ENCODE measurements around a stretch of chr2.

GRCh38 chr2:45332556-45333189, 278.4 kb downstream of the SRBD1 start:
- PRO-cap: no peak

- PRO-cap: no peak
Measured at GRCh38 chr2:45693148-45693845, 41.8 kb downstream of the PRKCE start.

GRCh38 chr2:45728269-45729207, 77.1 kb downstream of the PRKCE start:
- PRO-cap: no peak

GRCh38 chr2:45823546-45824184, 172.2 kb downstream of the PRKCE start:
- PRO-cap: no peak

DNA sequence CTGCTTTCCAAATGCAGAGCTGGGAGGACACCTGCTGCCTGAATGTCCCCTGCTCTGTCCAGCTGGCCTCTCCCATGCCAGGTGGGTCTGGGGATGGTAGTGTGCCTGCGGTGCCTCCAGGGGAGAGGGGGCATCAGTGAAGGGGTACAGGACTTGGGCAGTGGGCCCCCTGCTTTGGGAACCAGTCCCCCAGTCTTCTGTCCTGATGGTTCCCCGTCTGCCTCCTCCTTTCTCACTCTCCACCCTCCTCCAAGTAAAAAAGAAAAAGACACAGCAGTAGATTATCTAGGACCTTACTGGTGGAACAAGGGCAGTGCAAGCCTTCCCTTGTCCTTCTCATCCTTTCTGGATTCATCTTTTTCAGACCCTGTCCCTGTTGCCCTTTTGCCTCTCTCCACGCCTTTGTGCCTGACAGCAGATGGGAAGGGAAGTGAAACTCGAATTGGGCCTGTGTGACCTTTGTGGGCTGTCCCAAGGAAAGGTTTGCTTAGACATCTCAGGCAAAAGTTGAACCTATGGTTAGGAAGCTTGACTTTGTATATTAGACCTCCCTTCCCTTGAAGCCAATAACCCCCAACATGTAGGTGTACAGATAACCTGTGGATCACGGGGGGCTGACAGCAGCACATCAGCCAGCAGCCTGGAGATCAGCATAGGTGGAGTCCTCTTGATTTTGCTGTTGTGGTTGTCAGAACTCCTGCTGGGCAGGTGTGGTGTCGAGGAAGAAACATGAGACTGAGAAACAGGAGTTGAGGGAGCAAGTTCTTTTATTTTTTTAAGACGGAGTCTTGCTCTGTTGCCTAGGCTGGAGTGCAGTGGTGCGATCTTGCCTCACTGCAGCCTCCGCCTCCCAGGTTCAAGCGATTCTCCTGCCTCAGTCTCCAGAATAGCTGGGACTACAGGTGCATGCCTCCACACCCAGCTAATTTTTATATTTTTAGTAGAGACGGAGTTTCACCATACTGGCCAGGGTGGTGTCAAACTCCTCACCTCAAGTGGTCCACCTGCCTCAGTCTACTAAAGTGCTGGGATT, 185.3 kb downstream of the PRKCE start:
- PRO-cap: no peak

DNA sequence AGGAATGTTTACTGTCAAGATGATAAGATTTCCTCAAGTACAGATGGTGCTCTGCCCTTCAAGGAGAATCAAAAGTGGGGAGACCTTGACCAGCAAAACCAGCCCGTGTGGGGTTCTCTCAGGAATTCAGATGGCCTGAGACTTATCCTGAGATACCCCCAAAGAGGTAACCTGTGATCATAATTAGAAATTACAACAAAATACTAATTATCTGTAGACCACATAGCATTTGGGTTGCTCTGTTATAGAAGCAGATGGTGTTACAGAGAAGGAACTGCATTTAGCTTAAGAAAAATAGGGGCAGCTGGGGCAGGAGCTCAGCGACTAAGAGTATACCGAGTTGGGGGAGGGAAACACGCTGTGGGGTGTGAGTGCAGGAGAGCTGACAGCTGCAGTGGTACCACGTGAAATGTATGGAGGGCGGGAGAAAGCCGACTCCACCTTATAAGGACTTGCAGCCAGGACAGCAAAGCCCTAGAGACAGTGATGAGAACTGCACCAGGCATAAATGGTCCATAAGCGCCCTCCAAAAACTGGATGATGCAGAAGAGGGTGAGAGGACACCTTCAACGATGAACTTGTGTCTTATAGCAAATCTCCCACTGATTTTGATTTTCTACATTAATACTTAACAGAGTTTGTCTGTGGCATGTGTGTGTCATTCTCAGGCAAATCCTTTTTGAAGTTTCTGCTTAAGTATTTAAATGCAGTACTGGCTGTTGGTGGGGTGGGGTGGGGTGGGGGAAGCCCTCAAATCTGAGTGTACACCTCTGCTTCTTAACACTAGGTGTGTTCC, 237.6 kb downstream of the PRKCE start:
- PRO-cap: no peak

DNA sequence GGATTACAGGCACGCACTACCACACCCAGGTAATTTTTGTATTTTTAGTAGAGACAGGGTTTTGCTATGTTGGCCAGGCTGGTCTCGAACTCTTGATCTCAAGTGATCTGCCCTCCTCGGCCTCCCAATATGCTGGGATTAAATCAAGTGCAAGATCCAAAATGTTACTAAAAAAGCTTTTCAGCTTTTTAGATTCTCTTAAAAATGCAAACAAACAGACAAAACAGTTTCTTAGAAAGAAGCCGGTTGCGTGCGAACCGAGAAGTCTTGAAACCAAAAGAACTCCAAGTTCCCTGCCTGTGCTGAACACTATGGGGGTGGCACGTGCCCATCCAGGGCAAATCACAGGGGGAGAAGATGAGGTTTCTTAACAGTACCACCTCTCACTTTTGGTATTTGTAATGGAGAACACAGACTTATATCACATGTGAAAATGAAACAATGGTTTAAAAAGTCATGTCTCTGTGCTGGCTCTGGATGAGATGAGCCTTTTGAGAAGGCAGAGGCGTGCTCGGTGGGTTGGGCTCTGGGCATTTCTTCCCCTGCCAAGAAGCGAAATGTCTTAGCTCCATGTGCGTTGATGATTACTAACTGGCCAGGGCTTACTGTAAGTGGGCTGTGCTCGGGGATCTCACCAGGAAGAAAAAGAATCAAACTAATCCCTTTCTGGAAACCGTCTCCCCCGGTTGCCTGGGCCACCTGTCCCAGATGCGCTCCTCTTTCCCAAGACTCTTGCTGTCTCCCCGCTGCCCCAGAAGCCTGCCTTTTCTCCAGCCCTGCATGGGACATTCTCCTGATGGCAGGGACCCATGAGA, 252.8 kb downstream of the PRKCE start:
- PRO-cap: no peak

GRCh38 chr2:45938275-45938774, 286.9 kb downstream of the PRKCE start:
- PRO-cap: no peak

- PRO-cap: no peak
Measured at GRCh38 chr2:46119436-46119910, 177.7 kb upstream of the EPAS1 start.

DNA sequence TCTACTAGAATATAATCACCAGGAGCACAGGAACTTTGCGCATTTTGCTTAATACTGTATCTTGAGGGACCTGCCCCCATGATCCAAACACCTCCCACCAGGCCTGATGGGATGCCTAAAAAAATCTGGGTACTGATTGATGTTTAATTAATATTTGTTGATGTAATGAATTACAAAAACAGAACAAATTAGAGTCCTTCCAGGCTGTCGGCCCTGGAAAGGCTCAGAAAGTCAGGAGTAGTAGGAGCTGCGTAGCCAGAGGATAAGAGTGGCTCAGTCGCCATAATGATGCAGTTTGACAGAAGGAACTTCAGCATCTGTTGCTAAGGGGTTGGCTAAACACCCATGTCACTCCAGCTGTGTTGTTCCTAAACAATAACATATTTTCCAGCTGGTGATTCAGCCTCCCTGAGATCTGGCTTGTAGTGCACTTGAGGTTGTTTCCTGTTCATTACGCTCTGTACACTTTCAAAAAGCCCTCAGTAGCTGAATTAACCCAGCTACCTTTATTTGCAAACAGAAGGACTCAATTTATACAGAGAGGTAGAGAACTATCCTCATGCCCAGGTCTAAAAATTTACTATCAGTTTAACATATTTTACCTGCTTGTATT, 39.8 kb upstream of the EPAS1 start:
- PRO-cap: no peak

DNA sequence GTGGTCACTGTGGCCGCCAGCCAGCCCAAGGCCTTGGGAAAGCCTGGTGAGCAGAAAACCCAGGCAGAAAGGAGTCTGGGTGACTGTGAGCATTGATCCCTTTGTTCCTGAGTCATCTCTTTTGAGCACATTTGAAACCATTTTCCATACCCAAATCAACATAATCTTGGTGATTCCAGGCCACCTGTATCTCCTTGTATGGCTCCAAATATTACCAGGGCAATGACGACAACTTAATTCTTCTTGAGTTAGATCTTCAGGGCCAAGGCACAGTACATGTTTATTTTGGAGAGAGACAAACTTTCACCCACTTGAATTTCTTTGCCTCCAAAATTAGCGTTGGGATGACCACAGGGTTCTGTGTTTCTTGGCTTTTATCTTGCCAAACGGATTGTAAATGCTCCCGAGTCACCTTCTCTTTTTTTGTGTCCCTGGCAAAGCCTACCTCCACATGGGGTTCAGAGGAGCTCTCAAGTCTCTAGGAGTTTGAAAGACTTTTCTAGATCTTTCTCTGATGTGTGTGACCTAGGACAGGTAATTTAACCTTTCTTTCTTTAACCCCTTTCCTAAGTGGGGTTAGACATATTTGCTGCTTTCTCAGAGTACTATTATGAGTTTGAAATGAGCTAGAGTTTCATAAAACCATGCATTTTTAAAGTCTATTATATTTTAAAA, 14.7 kb downstream of the EPAS1 start:
- PRO-cap: no peak

DNA sequence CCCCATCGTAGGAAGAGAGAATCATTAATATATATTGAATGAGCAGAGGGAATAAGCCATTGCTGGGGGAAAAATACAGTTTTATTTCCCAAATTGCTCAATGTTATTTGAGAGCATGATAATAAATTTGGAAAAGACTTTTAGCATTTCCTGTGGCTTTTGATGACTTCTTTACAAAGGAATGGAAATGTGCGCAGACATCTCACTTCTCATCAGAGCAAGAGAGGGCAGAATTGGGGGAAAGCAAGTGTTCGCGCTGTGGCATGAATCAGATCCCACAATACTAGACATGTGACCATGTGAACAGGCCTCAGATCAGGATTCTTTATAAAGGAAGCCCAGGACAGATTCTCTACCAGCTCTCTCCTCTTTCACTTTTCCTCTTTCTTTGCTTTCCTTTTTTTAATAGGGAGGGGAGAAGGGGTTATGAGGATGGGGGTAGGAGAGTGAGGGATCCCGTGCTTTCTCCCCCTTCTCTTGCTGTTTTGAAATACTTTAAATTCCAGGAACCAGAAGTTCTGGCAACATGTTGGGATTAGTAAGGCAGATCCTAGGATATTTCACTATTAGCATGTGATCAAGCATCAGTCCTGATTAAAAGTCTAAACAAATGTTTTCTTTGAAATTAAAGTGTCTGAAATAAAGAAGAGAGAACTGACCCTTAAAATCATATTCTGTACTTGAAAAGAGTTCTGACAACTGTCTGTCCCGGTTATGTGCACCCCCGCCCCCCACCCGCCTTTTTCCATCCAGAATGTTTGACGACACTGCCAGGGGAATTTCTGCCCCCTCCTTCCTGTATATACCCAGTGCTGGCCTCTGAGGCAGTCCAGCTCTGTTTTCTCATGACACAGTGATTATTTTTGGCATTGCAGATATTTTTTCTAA, 37.7 kb downstream of the EPAS1 start:
- PRO-cap: no peak

DNA sequence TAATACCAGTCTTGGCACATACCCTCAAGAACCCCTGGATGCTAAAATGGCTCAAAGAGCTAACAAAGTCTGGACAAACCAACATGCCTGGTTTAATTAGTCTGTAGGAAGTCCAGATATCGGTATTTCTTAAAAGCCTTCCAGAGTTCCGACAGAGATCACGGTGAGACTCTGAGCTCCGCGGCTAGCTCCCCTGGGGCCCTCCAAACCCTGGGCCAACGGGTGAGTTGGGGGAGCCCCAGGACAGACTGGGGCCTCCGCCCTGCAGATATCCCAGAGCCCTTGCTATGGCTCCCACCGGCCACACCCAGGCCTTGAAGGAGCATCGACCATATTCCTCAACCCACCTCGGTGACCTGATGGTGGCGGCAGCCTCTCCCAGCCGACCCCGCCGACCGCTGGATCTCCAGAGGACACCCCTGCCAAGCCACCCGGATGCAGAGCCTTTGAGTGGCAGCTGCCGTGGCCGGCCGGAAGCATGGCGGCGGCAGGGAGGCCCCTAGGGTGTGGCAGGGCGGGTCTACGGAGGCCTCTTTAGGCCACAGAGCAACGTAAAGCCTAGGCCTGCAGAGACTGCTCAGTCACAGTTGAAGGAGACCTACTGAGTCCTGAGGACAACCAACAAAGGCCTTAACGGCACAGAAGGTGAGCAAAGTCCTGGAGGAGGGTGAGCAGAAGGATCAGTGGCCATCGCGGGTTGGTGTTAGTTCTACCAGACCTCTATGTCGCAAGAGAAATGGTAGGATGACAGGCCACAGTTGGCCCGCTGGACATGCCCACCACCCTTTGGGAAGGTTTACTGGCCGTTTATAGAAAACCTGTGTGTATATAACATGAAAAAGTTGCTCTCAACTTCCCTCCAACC, 113.4 kb upstream of the RHOQ start:
- PRO-cap: no peak

DNA sequence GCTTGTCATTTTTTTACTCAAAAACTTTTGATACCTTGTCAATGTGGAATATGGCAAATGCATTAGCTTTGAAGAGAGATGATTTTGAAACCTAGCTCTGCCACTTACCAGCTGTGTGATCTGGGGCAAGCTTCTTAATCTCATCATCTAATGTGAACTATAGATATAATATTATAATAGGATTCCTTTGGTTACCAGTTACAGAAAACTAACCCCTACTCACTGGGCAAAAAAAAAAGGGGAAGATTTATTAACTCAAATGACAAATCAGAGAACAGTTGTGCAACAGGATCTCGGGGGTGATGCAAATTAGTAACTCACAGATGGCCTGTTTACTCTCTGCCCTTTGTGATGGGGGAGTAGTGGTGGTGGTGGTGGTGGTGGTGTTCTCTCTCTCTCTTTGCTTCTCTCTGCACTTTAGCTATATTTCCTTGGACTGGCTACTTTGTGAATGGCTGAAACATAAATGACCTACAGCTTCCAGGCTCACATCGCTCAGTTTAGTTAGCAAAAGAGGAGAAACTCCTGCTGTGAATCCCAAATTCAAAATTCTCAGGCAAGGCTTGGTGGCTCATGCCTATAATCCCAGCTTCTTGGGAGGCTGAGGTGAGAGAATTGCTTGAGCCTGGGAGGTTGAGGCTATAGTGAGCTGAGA, 3.9 kb upstream of the RHOQ start:
- PRO-cap: no peak

DNA sequence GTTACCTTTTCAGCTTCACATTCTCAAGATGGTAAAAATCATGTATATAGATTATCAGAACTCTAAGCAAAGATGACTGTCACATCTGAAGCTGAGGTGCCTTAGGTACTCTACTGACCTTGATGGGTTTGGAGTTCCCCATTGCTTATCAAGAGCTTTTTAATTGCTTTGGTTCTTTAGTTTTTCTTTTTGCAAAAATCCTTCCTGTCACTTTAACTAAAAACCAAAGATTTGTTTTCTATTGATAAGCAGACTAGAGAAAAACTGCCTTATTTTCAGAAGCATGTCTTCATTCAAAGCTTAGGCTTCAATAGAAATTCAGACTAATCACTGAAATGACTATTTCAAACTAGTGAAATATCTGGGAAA, 33.5 kb downstream of the PIGF start:
- PRO-cap: no peak

GRCh38 chr2:46765770-46766761, 67.0 kb downstream of the SOCS5 start:
- PRO-cap: no peak

DNA sequence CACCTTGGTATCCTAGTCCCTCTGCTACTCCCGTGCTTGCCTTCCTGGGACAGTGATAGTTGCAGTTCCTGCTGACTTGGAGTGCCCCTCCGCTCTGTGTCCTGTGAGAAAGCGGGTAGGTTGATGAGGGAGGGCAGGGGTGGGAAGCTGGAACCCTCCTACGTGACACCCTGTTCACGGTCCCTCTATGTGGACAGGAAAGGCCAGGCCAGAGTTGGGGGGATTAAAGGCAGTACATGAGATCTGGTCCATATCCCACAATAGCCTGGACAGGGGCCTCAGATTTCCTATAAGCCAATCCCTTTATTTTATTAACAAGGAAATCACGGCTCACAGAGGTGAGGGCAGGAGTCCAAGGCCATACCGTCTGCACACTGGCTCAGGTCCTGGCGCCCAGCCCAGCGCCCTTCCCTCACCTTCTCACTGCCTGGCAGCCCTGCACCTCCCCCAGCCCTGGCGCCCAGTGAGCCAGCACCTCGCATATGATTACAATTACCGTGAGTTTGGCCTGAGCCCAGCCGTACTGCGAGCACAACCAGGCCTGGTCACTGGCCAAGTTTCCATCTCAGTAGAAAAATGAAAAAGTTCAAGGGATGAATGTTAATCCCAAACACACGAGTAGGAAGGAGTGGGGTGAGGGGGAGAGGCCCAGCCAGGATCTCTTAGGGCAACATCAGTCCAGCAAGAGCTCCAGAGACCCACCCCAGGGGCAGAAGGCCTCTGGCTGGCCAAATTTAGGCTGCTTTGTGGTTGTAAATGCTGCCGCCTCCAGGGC, 68.5 kb downstream of the MCFD2 start:
- PRO-cap: no peak

DNA sequence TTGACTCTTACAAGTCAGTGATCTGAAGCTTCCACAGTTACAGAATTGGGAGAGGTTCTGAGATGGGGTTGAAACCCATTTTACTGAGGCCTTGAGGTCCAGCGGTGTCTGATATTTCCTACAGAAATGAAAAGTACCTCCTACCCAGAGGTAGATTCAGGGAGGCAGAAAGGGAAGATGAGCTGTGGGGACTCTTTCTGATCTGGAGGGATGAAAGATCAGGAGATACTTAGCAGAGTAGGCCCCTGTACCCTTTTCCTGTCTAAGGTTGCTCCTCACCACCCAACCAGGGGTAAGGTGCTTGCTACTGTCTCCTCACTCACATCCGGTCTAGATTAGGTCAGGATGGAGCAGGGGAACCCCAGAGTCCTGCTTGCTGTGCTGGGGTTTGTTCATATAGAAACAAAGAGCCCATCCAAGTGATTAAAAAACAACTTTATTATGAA, 2.8 kb downstream of the TTC7A start:
- PRO-cap: no peak

- PRO-cap: bidirectional peak, plus-strand start at chr2:46955411, minus-strand start at chr2:46955279
Measured at GRCh38 chr2:46955129-46955727, 14.2 kb downstream of the TTC7A start.

DNA sequence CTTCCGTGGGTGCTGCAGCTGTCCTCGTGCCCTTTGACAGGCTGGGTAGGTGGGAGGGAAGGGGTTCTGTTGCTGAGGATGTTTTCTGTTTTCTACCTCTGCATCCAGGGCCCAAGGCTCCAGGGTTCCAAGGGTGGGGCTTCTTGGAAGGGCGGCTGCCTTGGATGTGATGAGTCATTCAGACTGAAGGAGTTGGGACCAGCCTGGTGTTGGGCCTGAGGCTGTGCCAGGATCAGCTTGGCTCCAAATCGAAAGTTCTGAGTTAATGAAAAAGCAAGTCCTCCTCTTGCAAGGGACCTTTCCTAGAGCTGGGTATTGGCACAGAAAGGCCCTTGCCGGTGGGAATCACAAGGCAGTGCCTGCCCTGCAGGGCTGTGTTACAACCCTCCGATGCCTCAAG, 26.9 kb downstream of the TTC7A start:
- PRO-cap: no peak